ENCODE data around the genes RLN1 and RIC1.

GRCh38 chr9:3740640-3741103, 214.9 kb upstream of the RFX3 start:
- PRO-cap: no peak

- PRO-cap: unidirectional peak, plus-strand start at chr9:4297604
Measured at GRCh38 chr9:4297366-4298451, 2.2 kb downstream of the GLIS3 start.

- PRO-cap: no peak
Measured at GRCh38 chr9:4491061-4492081, 1.1 kb downstream of the SLC1A1 start.

DNA sequence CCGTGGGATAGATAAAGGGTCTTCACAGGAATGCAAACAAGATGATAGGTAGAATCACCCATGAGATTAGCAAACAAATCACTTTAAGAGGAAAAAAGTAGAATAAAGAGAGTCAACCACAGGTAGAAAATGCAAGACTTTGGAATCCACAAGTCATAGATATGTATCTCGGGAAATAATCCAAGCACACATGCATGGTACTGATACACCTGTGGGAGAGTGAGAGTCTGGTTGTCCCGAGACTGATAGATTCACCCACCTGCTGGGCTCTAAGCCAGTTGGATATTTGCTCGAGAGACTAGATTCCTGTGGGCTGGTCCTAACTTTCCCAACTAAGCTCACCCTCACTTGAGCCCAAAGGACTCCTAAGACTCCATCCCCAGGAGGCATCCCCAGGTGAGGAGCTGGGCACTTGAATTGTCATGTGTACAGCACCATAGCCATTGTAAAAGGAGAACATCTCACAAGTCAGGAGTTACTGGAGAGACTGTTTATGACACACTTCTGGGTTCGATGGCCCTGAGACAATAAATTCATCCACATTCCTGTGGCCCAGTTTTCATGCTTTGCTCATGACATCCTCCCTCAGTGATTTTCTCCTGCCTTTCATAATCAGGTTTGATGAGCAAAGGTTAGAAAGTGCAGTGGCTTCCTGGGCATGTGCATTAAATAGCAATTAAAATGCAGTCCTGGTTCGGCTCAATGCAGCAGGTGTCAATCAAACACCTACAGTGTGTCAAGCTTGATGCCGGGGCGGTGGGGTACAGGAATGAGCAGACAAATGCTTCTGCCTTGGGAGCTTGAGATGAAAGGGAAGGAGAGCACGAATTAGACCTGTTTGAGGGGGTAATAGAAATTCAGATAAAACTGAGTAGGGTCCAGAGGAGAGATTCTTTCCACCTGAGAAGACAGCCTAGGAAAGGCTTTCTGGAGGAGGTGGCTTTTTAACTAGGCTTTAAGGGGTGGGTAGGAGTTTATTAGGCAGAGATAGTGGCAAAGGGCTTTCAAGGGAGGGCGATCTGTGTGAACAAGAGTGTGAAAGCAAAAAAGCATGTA, 18.2 kb downstream of the SLC1A1 start:
- PRO-cap: no peak

DNA sequence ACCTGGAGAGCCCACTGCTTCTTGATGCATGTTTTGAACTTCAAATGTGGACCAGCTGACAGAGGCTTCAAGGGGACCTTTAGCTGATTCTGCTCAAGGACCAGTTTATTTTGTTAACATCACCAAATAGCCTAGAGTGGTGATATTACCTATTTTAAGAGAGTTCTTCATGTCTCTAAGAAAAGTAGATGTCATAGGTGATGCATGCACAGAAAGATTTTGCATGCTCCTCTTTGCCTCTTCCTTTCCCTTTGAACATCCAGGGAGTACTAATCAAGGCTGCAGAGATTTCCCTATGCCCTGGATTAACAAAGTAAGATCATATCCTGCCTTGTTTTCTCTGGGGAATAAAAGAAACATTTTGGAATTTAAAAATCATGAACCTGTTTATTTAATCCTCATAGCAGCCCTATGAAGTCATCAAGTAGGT, 63.4 kb downstream of the SLC1A1 start:
- PRO-cap: no peak

DNA sequence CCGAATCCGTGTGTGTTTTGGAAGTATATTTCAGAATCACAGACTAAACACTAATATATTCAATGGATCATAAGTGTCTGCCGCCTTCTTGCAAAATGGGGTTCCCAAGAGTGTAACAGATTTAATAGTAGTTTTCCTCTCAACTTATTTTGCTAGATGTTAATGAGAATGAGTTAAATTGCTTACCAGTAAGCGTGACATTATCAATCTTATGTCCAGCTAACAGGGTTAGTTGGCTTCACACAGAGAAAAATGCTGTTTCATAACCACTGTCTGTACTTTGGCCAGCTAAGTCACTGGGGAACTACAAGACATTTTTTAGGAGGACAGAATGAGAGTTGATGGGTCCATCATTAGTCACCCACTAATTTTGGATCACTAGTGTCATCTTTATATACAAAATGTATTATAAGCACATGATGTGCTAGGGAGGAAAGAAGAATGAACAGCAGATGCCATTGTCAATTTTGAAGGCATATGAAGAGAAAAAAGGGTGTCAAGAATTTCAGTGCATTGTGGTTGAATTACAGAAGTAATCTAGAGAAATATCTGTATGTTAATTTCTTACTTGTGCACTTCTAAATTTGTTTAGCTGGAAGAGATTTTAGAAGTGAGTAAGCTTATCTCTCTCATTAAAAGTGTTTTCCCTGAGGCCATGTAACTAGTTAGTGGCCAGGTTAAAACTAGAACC, 1.5 kb downstream of the CDC37L1 start:
- PRO-cap: no peak

GRCh38 chr9:4711120-4711732, 29.8 kb downstream of the AK3 start:
- PRO-cap: no peak

DNA sequence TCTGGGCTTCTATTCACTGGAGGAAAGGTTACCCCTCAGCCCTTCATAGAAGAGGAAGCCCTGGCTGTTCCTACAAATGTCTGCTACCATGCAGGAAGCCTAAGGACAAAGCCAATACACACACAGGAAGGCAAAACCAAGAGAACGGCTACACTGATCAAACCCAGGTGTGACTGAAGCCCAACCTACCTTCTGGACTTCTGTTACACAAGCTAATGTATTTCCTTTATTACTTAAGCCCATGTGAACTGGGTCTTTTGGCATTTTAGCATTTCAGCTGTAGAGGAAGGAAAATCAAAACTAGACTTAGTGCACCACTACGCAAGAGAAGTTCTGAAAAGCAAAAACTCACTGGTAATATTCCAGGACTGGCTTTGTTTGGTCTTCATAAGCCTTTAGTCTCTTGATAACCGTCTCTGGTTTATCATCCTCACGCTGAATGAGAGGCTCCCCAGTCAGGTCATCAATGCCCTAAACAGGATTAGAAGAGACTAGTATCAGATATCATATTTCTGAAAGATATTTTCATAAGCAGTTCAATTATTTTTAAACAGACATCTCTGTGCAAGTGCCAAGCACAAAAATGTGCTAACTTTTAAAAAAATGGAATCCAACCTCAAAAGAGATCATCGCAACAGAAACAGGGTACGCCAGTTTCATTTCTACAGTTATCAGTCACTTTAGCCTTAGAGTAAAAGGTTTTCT, 22.8 kb downstream of the AK3 start:
- PRO-cap: no peak

DNA sequence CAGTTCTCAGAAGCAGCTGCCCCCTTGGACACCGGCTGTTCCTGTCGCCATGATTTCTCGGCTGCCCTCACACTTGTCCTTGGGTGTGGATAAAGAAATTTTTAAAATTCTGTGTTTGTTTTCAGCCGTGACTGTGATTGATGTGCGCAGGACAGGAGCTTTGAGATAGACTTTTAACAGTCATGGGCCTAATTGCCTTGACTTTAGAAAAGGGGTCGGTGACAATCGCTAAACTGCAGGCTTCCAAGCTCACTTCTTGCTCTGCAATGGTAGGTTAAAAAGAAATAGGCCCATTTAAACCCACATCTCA, 882 bp downstream of the RCL1 start:
- PRO-cap: no peak

- PRO-cap: no peak
Measured at GRCh38 chr9:4822061-4822454, 29.3 kb downstream of the RCL1 start.

- PRO-cap: no peak
Measured at GRCh38 chr9:4827032-4827639, 34.4 kb downstream of the RCL1 start.

- PRO-cap: no peak
Measured at GRCh38 chr9:4887561-4887949, 94.8 kb downstream of the RCL1 start.

GRCh38 chr9:4933447-4933818, 51.6 kb upstream of the JAK2 start:
- PRO-cap: no peak

DNA sequence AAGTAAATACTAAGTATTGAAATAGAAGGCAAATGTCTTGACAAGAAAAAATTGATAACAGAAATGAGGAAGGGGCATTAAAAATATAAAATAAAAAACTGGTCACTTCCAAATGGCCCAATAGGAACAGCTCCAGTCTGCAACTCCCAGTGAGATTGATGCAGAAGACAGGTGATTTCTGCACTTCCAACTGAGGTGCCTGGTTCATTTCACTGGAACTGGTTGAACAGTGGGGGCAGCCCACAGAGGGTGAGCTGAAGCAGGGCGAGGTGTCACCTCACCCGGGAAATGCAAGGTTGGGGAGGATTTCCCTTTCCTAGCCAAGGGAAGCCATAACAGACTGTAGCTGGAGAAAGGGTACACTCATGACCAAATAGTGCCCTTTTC, 12.9 kb downstream of the RLN1 start:
- PRO-cap: no peak

- PRO-cap: no peak
Measured at GRCh38 chr9:5339677-5339968, at the start of gene RLN1. RLN1 (minus strand) TSS chr9:5339876.

DNA sequence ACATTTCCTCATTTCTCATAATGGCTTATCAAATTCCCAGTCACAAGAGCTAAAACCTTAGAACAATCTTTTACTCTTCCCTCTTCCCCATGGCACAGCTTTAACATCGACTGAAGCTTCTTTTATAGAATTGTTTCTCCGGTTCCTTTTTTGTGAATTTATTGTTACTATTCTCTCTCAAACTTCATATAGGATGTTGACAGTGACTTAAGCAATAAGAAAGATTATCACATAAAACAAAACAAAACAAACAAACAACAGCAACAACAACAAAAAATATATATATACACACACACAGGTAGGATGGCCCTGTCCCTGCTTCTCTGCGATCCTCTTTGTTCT, 26.8 kb upstream of the PDCD1LG2 start:
- PRO-cap: no peak

DNA sequence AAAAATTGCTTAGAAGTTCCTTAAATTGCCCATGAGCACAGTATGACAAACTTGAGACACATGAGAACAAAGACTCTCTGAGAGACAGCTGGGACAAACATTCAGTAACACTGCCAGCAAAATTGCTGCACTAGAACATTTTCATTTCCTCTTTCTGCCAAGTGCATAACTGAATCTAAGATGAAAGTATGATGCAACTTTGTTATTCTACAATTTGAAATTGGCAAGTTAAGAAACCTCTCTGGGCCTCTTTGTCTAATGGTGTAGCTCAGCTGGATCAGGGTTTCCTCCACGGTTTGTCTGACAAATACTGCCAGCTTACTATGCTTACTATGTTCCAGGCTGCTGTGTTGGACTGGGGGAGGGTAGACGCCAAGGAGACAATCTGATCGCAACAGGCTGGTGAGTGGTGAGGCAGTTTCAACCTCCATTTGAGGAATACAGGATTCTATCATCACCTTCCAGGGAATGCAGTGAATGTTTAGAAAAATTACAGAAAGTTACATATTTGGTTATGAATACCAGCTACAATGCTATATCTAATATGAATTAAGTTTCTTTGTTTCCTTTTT, 1.7 kb upstream of the RIC1 start:
- PRO-cap: no peak

DNA sequence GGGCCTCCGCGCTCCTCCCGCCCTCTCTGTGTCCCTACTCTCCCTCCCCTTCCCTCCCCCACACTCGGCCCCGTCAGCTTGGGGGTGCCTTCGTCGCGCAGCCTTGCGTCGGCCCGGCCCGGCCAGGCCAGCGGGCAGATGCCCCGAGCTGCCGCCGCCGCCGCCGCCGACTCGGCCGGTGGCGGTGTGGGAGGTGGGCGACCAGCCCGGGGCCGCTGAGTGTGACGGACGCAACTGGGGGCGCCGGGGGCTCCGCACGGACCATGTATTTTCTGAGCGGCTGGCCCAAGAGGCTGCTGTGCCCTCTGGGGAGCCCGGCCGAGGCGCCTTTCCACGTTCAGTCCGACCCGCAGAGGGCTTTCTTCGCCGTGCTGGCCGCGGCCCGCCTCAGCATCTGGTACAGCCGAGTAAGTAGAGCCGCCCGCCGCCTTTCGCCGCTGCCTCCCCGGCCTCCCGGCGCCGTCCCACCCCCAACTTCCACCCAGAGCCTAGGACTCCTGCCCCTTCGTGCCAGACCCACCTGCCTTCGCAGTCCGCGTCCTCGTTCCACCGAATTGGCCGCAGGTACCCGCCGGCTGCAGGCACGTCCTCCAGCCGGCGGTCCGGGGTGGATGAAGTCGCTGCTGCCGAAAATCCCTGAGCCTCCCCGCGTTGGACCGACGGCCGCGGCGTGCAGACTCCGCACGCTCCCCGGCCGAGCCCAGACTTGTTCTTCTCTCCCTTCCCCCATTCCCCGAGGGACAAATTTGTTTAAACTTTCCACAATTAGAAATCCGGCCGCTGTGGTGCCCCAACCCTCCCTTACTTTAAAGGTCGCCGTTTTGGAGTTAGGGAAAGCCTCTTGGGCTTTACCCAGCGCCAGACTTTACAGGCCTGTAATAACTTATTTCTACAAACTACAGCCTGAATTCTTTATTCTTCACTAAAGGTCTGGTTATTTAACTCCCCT, at the start of gene RIC1:
Gene RIC1 (plus strand): TSS at position 61 of the 949 bp plus-strand sequence.
- PRO-cap: bidirectional peak, plus-strand start at position 63 of the sequence, minus-strand start outside the sequence

DNA sequence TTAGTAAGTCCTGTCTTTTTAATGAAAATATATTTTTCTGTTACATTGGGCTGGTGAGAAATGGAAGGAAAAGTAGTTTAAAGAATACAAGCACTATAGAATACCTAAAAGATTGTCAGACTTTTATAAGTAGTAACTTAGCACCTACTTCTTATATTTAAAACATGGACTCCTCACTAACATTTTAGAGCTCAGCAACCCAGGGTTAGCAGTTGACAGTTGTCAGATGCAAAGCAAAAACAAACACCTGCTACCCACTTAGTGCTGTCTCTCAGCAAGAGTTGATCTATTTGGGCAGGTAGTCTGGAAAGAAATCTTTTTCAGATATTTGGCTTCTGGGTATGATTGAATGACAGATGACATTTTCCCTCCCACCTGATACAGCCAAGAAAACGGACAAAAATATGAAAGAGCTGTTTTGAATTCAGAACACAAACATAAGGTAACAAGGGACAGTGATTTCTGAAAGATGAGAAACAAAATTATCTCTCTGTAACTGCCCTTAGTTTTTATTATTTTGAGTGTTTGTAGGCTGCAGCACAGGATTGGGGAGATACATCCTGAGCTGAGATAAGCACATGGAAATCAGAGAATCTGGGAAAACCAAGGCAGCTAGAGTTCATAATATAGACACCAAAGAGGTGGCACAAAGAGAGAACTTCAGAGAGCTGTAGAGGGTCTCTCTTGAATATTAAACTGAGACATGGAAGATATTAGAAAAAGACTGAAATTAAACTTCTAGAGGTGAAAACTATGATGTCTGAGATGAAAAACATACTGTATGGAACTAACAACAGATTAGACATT, 96.8 kb downstream of the ERMP1 start:
- PRO-cap: no peak

DNA sequence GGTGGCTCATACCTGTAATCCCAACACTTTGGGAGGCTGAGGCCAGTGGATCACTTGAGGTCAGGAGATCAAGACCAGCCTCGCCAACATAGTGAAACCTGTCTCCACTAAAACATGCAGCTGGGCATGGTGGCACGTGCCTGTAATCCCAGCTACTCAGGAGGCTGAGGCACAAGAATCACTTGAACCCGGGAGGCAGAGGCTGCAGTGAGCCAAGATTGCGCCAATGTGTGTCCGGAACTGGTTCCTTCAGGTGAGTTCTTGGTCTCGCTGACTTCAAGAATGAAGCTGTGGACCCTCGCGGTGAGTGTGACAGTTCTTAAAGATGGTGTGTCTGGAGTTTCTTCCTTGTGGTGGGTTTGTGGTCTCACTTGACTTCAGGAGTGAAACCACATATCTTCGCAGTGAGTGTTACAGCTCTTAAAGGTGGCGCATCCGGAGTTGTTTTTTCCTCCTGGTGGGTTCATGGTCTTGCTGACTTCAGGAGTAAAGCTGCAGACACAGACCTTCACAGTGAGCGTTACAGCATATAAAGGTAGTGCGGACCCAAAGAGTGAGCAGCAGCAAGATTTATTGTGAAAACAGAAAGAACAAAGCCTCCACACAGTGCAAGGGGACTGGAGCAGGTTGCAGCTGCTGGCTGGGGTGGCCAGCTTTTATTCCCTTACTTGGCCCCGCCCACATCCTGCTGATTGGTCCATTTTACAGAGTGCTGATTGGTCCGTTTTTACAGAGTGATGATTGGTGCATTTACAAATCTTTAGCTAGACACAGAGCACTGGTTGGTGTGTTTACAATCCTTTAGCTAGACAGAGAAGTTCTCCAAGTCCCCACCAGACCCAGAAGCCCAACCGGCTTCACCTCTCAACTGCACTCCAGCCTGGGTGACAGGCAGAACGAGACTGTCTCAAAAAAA, 8.9 kb upstream of the ERMP1 start:
- PRO-cap: no peak

All from peritoneum (tissue), 1 donor.